Measurements from ENCODE around the genes PDK3, MAGEB1, TASL and GK.

DNA sequence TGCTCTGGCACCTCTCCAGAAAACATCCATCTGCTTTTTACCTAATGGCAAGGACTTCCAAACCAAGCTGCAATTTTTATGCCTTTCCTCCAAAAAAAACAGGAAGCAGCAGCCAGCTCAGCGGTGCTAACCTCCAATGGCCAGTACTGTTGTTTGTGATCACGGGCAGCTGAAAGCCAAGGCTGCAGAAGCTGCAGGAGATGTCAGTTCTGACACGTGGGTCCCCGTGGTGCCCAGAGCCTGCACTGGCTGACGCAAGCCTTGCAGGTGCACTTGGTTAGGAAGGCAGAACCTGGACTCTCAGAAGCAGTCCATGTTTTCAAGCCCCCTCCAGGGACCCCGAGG is 313.6 kb upstream of the DDX53 start:
- RRBS, result no CpG with 5 or more reads among the region's 6 CpGs

DNA sequence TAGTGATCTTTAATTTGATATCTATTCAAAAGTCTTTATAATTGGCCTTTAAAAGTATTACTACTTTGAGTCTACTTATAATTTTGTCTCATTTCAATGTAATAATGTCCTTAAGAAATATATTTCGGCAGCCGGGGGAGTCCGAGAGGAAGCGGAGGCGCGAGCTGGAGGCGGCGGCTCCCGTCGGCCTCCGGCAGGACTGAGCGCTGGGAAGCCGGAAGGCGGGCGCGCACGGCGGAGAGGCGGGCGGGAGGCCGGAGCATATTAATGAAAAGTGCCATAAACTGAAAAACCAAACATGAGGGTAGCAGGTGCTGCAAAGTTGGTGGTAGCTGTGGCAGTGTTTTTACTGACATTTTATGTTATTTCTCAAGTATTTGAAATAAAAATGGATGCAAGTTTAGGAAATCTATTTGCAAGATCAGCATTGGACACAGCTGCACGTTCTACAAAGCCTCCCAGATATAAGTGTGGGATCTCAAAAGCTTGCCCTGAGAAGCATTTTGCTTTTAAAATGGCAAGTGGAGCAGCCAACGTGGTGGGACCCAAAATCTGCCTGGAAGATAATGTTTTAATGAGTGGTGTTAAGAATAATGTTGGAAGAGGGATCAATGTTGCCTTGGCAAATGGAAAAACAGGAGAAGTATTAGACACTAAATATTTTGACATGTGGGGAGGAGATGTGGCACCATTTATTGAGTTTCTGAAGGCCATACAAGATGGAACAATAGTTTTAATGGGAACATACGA is 75.9 kb downstream of the DDX53 start:
- RRBS, result no CpG with 5 or more reads among the region's 24 CpGs

GRCh38 chrX:23766430-23767150 is 16.4 kb upstream of the SAT1 start:
- RRBS, result 82% methylated on average over 4 of the region's 23 CpGs

DNA sequence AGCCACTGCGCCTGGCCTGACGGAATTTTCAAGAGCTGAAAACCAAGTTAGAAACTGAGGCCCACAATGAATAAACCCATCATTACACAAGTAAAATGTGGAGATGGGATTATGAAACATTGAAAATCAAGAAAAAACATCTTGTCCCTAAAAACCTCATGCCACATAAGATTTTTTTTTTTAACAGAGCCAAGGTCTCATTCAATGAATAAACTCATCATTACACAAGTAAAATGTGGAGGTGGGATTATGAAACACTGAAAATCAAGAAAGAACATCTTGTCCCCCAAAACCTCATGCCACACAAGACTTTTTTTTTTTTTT is 4.1 kb downstream of the SAT1 start:
- RRBS, result no CpG with 5 or more reads among the region's 2 CpGs

DNA sequence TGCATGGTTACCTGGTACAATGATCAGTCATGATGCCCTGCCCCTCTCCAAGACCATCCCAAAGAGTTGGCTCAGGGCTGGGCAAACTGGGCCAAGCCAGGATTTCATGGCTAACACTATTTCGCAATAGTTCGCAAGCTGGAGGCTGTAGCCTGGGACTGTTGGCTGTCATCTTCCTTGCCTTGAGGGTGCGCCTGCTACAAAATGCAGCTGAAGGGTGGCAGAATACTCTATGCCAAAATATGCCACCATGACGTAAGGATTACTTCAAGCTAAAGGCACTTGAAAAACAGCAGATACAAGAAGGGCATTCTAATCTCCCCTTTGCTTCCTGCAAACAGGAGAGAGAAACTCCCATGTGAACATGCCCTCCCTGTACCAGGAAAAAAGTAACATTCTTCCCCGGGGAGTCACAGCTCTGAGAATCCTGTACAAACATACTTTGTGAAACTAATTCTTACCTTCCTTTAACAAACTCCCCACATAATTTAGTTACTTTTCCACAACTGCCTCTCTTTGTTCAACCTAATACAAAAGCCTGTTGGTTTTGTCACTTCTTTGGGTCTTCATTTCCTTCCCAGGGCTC is 21.1 kb downstream of the SAT1 start:
- RRBS, result no CpG with 5 or more reads among the region's 5 CpGs

- RRBS, result no CpG with 5 or more reads among the region's 8 CpGs
Measured at GRCh38 chrX:24067742-24068271, 13.1 kb downstream of the EIF2S3 start.

GRCh38 chrX:24196728-24197376 is 47.3 kb downstream of the ZFX start:
- RRBS, result no CpG with 5 or more reads among the region's 4 CpGs

DNA sequence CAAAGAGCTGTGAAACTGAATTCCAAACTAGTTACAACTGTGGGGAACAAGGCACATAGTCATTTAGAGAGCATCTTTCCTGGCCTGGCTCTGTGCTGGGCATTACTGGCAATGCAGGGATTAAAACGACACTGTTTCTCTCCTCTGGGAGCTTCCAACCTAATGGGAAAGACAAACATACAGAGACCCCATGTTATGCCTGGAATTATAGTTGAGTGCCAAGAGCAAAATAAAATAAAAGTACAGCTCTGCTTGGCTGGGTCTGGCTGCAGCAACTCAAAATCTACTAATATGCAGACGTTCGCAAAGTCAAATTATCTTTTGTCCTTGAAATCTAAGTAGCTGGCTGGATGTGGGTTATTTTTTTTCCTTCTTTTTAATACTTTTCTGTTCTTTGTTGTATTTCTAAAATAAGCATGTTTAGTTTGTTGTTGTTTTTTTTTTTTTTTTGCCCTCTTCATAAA is 36.6 kb downstream of the SUPT20HL1 start:
- RRBS, result no CpG with 5 or more reads among the region's 3 CpGs

- RRBS, result 2% methylated on average over 19 of the region's 78 CpGs
Measured at GRCh38 chrX:24464961-24465592, at the start of gene PDK3. Gene PDK3 (plus strand): TSS chrX:24465286.

- RRBS, result no CpG with 5 or more reads among the region's 5 CpGs
Measured at GRCh38 chrX:24902893-24903202, 112.9 kb downstream of the ARX start.

DNA sequence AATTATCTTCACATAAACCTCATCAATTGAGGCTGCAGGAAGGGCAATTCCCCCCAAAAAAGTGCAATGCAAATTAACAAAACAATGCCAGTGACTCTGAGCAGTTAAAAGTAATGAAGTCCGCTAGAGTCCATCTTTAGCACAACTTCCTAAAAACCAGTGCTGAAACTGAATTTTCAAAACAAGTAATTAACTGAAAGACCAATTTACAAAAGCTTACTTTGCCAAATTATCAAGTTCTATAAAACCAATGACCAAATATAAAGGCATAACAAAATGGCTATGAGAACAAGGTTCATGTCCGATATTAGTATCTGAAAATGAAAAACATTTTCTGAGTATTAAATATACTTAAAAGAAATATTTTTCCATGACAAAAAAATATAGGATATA is 309.1 kb downstream of the PPP4R3C start:
- RRBS, result no CpG with 5 or more reads among the region's 2 CpGs

- RRBS, result no CpG with 5 or more reads among the region's 28 CpGs
Measured at GRCh38 chrX:28206647-28207153, 225.5 kb upstream of the DCAF8L1 start.

DNA sequence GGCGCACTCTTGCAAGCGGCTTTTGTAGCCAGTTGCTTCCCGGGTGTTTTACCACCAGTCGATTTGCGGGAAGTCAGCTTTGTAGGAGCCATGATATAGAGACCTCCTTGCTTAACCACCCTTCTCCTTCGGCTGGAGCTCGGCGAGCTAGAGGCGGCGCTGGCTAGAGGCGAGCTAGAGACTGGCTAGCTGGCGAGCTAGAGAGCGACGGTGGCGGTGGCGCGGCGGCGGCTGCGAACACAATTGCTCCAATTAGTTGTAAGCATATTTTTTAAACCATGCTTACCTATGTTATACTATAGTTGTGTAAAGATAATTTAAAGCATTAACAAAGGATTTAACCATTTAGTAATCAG is 72.1 kb downstream of the IL1RAPL1 start:
- RRBS, result no CpG with 5 or more reads among the region's 20 CpGs

- RRBS, result no CpG with 5 or more reads among the region's 1 CpG
Measured at GRCh38 chrX:29426128-29426480, 789.3 kb upstream of the MAGEB2 start.

- RRBS, result no CpG with 5 or more reads among the region's 45 CpGs
Measured at GRCh38 chrX:30246514-30247532, at the start of gene MAGEB1. Gene MAGEB1 (plus strand): TSS chrX:30247146.

DNA sequence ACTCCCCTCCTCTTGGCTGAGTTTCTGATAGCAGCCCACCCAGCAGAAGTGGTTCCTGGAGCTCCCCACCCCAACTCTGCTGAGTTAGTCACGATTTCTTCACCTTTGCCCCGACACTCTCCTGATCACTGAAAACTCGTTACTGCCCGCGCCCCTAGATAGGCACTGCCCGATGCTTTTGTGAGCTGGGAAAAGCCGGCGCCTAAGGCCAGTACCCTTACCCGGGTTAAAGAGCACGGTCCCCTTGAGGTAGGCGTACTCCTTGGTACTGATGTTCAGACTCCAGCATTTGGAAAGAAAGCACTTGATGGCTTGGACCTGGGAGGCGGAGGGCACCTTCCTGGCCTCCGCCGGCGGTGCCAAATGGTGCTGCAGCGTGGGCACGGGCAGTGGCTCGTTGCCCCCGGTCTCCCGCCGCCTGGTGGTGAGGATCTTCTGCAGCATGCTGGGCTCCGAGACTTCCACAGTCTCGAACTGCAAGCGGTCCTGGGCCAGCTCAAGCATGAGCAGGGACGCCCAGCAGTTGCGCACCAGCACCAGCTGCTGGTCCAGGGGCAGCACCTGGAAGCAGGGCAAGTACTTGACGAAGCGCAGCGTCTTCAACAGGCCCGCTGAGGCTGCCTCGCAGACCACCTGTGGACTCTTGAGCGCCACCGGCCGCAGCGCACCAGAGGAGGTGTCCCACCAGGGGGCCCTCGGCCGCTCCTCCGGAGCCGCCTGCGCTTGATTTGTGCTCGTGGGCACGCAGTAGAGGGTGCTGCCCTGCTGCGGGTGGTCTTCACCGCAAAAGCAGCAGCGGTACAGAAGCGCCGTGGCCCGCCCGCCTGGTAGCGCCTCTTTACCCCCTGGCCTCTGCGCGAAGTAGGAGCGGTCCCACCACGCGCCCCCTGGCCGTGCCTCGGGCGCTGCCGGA is 959 bp downstream of the NR0B1 start:
- RRBS, result 7% methylated on average over 13 of the region's 59 CpGs

DNA sequence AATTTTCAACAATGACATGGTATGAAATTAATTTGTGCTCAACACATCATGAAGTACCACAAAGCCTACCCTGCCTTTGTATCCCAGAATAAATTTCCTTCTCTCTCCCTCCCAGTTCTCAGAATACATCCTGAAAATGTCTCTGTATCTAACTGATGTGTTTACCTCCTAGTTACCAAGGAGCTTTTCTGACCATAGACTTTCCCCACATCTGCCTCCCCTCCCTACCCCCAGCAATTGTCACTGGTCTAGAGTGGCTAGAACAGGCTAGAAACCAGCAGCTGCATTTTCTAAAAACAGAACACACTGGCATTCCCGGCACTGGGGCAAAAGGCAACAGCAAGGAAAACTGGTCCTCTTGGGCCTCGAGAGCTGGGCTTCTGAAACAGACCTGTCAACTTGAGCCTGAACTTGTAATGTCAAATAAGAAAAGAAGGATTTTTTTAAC is 16.4 kb downstream of the TASL start:
- RRBS, result no CpG with 5 or more reads among the region's 2 CpGs

- RRBS, result no CpG with 5 or more reads among the region's 10 CpGs
Measured at GRCh38 chrX:30577441-30578178, at the start of gene TASL. Gene TASL (minus strand): TSS chrX:30577766.

DNA sequence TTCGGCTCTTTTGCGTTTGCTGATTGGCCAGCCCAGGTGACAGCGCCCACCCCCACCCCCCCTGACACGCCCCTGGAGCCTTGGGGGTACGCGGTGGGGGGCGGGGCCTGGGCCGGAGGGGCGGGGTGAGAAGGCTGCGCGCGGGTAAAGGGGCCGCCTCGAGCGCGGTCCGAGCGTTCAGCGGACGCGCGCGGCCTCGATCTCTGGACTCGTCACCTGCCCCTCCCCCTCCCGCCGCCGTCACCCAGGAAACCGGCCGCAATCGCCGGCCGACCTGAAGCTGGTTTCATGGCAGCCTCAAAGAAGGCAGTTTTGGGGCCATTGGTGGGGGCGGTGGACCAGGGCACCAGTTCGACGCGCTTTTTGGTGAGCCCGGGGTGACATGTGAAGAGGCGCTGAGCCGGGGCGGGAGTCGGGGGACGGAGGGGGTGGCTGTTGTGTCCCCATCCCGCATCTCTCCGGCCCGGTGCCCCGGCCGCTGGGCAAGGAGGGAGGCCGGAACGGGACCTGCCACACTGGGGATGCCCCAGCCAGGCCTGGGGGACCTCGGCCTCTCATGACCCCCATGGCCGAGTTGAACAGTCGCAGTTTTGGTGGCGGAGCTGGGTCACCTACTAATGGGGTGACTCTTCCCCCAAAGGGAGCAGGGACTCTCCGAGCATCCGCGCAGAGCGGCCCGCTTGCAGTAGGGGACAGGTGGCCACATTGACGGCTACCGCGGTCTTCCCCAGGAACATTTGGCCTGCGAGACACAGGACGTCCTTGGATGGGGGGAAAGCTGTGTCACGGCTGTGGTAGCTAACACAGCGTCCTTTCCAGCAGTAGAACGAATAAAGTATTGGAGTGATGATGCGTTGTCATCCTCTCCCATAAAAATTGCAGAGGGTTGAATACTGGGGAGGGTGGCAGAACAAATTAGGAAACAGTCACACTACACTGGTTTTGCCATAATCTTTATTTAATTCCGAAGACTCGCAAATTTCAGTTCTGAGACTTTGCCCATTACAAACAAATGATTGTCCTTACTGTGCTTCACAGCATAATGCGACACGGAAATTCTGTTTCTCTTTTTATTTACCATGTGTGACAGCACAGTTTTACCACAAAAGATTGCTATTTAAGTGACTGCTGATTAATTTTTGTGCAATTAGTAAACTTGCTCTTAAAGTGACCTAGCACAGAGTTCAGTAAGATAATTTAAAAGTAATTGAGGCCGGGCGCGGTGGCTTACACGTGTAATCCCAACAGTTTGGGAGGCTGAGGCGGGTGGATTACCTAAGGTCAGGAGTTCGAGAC is at the start of gene GK:
Gene GK (plus strand): TSS at position 174 of the 1,296 bp plus-strand sequence.
- RRBS, result 11% methylated on average over 6 of the region's 78 CpGs

- RRBS, result no CpG with 5 or more reads among the region's 19 CpGs
Measured at GRCh38 chrX:30830551-30831783, 58.1 kb downstream of the TAB3 start.

Measured in epidermal melanocyte (primary cell).